Measurements from ENCODE around the genes GADD45G and DIRAS2.

DNA sequence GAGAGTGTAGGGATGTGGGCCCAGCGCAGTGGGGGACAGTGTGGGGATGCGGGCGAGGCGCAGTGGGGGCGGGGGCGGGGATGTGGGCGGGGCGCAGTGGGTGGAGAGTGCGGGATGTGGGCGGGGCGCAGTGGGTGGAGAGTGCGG lies 218 bp upstream of the NXNL2 start:
- RRBS, 2 experiments: no CpG with 5 or more reads among the region's 12 CpGs
CAGE:
- cytosol, long polyA minus RNA: no peak
- cytosol, long polyA plus RNA: no peak
- long polyA plus RNA: no peak
- nucleus, long polyA minus RNA: no peak
- nucleus, long polyA plus RNA: no peak

GRCh38 chr9:88775304-88775640 lies 216.0 kb upstream of the S1PR3 start:
- RRBS, 2 experiments: no CpG with 5 or more reads among the region's 1 CpG
CAGE:
- cytosol, long polyA minus RNA: no peak
- cytosol, long polyA plus RNA: no peak
- long polyA plus RNA: no peak
- nucleus, long polyA minus RNA: no peak
- nucleus, long polyA plus RNA: no peak

DNA sequence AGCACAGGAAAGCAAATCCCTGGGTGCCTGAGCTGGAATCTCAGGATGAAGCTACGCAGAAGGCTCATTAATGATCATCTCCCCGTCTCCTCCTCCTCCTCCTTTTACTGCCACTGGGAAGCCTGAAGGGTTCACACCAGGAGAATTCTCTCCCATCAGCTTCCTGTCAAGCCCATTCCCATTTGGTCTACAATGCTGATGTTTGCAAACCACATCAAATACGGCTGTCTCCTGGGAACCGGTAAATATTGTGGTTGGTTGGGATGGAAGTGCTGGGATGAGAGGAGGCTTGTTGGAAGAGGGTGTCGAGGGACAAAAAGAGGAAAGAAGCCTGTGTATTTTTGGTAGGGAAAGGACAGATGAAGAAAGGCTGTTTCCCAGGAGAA lies 13.3 kb upstream of the S1PR3 start:
- RRBS, 2 experiments: no CpG with 5 or more reads among the region's 5 CpGs
CAGE:
- cytosol, long polyA minus RNA: no peak
- cytosol, long polyA plus RNA: no peak
- long polyA plus RNA: no peak
- nucleus, long polyA minus RNA: no peak
- nucleus, long polyA plus RNA: no peak

GRCh38 chr9:89007864-89008274 lies 16.6 kb downstream of the S1PR3 start:
- RRBS, 2 experiments: no CpG with 5 or more reads among the region's 4 CpGs
CAGE:
- cytosol, long polyA minus RNA: no peak
- cytosol, long polyA plus RNA: no peak
- long polyA plus RNA: no peak
- nucleus, long polyA minus RNA: no peak
- nucleus, long polyA plus RNA: no peak

DNA sequence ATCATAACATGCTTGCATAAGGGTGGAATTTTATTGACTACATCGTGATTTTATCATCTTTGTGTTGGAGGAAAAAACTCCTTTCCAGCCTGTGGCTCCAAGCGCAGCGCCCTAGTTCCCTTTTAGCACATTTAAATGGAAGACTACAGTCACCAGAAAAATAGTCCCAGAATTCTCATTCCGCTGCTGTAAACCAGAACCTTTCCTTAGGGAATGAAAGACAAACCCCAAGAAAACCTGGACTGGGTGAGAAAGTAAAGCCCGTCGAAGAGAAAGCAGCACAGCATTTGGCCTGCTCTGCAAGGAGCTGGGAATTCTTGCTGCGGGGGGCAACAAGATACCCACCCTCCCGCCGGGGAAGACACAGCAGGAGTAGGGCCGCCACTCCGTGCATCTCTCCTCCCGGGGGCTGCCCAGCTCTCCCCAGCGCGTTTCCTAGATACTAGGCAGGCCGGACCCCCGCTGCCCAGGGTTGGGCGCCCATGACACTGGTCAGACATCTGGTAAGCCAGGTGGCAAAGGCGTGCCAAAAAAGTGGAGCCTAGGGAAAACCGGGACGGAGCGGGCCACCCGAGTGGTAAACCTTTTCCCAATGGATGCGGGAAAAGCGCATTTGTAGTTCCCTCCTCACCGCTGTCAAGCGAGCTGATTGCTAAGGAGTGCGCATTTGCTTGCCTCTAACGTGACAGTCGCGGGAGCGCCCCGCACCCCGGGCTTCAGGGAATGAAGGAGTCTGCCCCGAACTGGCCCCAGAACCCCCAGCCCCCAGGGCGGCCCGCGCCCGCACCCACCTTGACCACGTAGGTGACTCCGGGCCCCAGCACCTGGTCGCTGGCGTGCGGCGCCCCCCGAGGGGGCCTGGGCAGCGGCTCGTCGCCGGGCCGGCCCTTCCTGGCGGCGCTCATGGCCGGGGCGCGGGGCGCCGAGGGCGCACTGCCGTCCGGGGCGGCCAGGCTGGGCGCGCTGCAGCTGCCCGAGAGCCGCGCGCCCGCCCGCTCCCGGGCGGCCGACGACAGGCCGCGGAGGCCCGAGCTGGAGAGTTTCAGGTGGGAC lies 1.1 kb downstream of the SHC3 start:
- RRBS, 2 experiments: 7 to 9% methylated on average over 43 of the region's 76 CpGs
CAGE:
- cytosol, long polyA minus RNA: no peak
- cytosol, long polyA plus RNA: no peak
- long polyA plus RNA: no peak
- nucleus, long polyA minus RNA: no peak
- nucleus, long polyA plus RNA: no peak

DNA sequence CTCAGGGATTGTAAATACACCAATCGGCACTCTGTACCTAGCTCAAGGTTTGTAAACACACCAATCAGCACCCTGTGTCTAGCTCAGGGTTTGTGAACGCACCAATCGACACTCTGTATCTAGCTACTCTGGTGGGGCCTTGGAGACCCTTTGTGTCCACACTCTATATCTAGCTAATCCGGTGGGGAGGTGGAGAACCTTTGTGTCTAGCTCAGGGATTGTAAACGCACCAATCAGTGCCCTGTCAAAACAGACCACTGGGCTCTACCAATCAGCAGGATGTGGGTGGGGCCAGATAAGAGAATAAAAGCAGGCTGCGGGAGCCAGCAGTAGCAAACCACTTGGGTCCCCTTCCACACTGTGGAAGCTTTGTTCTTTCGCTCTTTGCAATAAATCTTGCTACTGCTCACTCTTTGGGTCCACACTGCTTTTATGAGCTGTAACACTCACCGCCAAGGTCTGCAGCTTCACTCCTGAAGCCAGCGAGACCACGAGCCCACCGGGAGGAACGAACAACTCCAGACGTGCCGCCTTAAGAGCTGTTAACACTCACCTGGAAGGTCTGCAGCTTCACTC lies 28.0 kb upstream of the CKS2 start:
- RRBS, 2 experiments: no CpG with 5 or more reads among the region's 14 CpGs
CAGE:
- cytosol, long polyA minus RNA: no peak
- cytosol, long polyA plus RNA: no peak
- long polyA plus RNA: no peak
- nucleus, long polyA minus RNA: no peak
- nucleus, long polyA plus RNA: no peak

- RRBS, 2 experiments: no CpG with 5 or more reads among the region's 12 CpGs
CAGE:
- cytosol, long polyA minus RNA: no peak
- cytosol, long polyA plus RNA: no peak
- long polyA plus RNA: no peak
- nucleus, long polyA minus RNA: no peak
- nucleus, long polyA plus RNA: no peak
Measured at GRCh38 chr9:89308753-89309500, 2.1 kb upstream of the CKS2 start.

- RRBS, 2 experiments: no CpG with 5 or more reads among the region's 4 CpGs
CAGE:
- cytosol, long polyA minus RNA: no peak
- cytosol, long polyA plus RNA: no peak
- long polyA plus RNA: no peak
- nucleus, long polyA minus RNA: no peak
- nucleus, long polyA plus RNA: no peak
Measured at GRCh38 chr9:89316989-89317690, 1.2 kb upstream of the SECISBP2 start.

- RRBS, 2 experiments: no CpG with 5 or more reads among the region's 6 CpGs
CAGE:
- cytosol, long polyA minus RNA: no peak
- cytosol, long polyA plus RNA: no peak
- long polyA plus RNA: no peak
- nucleus, long polyA minus RNA: no peak
- nucleus, long polyA plus RNA: no peak
Measured at GRCh38 chr9:89375330-89375852, 57.1 kb downstream of the SECISBP2 start.

DNA sequence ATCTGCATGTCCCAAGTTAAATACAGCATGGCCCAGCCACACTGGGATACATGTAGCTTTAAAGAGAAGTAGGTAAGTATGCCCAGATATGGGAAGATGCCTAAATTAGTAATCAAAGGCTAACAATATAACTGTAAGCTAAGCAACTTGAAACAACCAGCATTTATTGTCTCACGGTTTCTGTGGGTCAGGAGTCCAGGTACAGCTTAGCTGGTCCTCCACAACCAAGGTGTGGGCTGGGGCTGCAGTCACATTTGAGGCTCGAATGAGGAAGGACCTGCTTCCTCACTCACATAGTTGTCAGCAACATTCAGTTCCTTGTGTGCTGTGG lies 29.0 kb upstream of the SEMA4D start:
- RRBS, 2 experiments: no CpG with 5 or more reads among the region's 2 CpGs
CAGE:
- cytosol, long polyA minus RNA: no peak
- cytosol, long polyA plus RNA: no peak
- long polyA plus RNA: no peak
- nucleus, long polyA minus RNA: no peak
- nucleus, long polyA plus RNA: no peak

- RRBS, 2 experiments: 21 to 22% methylated on average over 2 to 7 of the region's 49 CpGs
CAGE:
- cytosol, long polyA minus RNA: no peak
- cytosol, long polyA plus RNA: no peak
- long polyA plus RNA: no peak
- nucleus, long polyA minus RNA: no peak
- nucleus, long polyA plus RNA: no peak
Measured at GRCh38 chr9:89604591-89605290, at the start of gene GADD45G. Gene GADD45G (plus strand): TSS chr9:89605012.

- RRBS, 2 experiments: no CpG with 5 or more reads among the region's 18 CpGs
CAGE:
- cytosol, long polyA minus RNA: no peak
- cytosol, long polyA plus RNA: no peak
- long polyA plus RNA: no peak
- nucleus, long polyA minus RNA: no peak
- nucleus, long polyA plus RNA: no peak
Measured at GRCh38 chr9:89639168-89640066, 34.6 kb downstream of the GADD45G start.

- RRBS, 2 experiments: no CpG with 5 or more reads among the region's 11 CpGs
CAGE:
- cytosol, long polyA minus RNA: no peak
- cytosol, long polyA plus RNA: no peak
- long polyA plus RNA: no peak
- nucleus, long polyA minus RNA: no peak
- nucleus, long polyA plus RNA: no peak
Measured at GRCh38 chr9:89746541-89747181, 141.8 kb downstream of the GADD45G start.

DNA sequence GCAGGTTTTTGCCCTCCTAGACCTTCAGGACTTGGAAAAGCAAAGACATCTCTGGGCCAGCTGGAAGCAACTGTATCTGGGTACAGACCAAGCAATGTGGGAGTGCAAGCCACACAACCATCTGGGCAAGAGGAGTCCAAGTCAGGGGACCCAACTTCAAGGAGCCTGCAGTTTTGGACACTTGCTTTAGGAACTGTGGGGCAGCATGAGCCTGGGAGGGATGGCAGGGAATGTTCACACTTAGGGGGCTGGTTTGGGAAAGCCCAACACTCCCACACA lies 323.3 kb downstream of the GADD45G start:
CAGE:
- cytosol, long polyA minus RNA: no peak
- cytosol, long polyA plus RNA: no peak
- long polyA plus RNA: no peak
- nucleus, long polyA minus RNA: no peak
- nucleus, long polyA plus RNA: no peak

DNA sequence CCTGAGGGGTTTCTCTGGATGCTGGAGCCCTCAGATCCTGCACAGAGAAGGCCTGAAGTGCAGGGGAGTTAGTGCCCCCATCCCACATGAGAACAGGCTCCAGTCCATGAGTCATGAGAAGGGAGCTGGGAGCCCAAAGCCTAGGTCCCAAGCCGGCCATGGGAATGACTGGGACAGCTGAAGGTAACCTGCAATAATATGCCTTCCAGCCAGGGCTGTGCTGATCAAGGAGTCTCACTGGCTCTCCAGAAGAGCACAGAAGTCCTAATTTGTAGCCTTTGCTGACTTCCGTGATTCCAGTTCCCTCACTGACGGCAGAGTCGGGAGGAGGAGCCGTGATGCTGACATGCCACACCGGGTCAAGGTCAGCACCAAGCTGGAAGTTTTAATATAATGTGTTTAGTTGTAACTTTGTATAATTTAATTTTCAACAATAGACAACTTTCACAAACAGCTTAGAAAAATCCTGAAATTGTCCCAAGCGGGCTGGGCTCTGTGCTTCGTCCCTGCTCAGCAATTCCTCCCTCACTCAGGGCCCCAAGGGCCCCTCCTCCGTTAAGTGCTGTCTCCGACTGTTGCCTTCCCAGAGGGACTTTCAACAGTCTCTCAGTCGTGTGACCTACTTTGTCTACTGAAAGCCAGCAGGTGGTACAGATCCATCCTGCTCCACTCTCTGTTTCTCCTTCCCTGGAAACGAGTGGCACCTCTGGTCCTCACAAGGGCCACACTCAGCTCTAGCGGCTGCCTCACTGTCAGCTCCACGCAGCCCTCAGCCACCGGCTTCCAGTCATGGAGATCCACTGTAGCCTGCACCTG lies 387.8 kb downstream of the GADD45G start:
- RRBS, 2 experiments: no CpG with 5 or more reads among the region's 15 CpGs
CAGE:
- cytosol, long polyA minus RNA: no peak
- cytosol, long polyA plus RNA: no peak
- long polyA plus RNA: no peak
- nucleus, long polyA minus RNA: no peak
- nucleus, long polyA plus RNA: no peak

DNA sequence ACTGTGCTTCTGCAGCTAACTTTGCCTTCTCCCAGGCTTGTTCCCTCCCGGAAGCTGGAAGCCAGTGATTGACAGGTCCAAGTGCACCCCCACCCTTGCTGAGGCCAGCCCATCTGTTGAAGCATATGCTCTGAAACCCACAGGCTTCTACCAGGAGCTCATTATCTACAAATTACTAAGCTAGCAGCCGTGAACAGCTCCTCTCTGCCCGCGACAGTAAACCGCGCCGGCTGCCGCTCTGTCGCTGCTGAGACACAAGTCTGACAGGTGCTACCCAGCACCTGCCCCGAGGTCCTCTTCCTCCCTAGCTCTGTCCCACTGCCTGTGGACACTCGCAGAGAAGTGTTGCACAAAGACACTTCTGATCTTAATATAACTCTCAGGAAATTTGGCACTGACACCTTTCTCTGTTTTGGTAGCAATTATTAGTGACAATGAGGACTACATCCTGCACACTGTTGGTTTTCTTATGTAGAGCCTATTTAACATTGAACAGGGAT lies 490.9 kb downstream of the GADD45G start:
- RRBS, 2 experiments: no CpG with 5 or more reads among the region's 11 CpGs
CAGE:
- cytosol, long polyA minus RNA: no peak
- cytosol, long polyA plus RNA: no peak
- long polyA plus RNA: no peak
- nucleus, long polyA minus RNA: no peak
- nucleus, long polyA plus RNA: no peak

DNA sequence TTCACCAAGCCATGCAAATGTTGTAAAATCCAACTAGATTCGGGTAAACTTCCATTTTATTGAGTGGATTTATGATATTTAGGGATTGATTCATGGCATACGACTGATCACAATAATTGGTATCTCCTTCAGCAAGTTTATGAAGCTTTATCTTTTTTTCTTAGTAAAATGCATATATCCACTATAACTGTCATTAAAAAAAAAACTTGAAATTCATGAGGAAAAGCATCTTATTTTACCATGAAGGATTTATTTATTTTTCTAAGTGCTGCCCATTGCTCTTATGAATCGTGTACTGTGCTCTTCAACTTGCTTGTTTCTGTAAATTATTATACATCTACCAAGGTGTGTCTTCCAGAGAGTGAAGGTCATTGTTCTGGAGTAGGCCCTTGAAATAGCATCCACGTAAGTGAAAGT lies 473.3 kb downstream of the DIRAS2 start:
- RRBS, 2 experiments: no CpG with 5 or more reads among the region's 4 CpGs
CAGE:
- cytosol, long polyA minus RNA: no peak
- cytosol, long polyA plus RNA: no peak
- long polyA plus RNA: no peak
- nucleus, long polyA minus RNA: no peak
- nucleus, long polyA plus RNA: no peak

DNA sequence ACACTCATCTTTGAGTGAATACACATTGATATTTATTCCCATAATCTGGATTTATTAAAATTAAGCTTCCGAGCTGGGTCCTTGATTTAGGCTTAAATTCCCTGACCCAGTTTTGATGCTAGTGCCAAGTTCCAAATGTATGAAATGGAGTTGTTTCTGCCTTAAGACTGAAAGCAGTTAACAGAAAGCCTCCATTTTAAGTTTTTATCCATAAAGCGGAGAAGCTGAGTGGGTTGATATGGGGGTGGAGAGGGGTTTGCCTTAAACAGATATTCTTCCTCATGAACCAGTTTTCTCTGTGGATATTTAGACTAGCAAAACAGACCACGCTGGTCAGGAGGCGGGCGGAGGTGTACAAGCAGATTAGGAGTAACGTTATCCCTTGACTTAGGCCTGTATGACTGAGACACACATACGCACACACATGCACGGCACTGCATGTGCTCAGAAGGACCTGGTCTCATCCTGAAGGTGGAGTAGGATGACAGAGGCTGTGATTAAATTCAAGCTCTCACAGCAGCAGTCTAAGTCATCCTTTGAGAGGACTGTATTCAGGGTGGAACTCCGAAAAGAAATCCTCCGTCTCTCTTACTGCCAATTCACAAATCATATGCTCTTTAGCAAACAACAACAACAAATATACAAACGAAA lies 209.8 kb downstream of the DIRAS2 start:
- RRBS, 2 experiments: no CpG with 5 or more reads among the region's 11 CpGs
CAGE:
- cytosol, long polyA minus RNA: no peak
- cytosol, long polyA plus RNA: no peak
- long polyA plus RNA: no peak
- nucleus, long polyA minus RNA: no peak
- nucleus, long polyA plus RNA: no peak

- RRBS, 2 experiments: 73 to 84% methylated on average over 15 of the region's 57 CpGs
CAGE:
- cytosol, long polyA minus RNA: no peak
- cytosol, long polyA plus RNA: no peak
- long polyA plus RNA: no peak
- nucleus, long polyA minus RNA: no peak
- nucleus, long polyA plus RNA: no peak
Measured at GRCh38 chr9:90642289-90643351, at the start of gene DIRAS2. Gene DIRAS2 (minus strand): TSS chr9:90642824.

GRCh38 chr9:90919478-90920363 lies 118.1 kb downstream of the SYK start:
- RRBS, 2 experiments: no CpG with 5 or more reads among the region's 23 CpGs
CAGE:
- cytosol, long polyA minus RNA: no peak
- cytosol, long polyA plus RNA: no peak
- long polyA plus RNA: no peak
- nucleus, long polyA minus RNA: no peak
- nucleus, long polyA plus RNA: no peak